Metastatic Liver Carcinoma in the Lung (tissue), 2 donors: ENCODE measurements around a stretch of chr1.

GRCh38 chr1:61444163-61444786, 280.7 kb downstream of the TM2D1 start:
- PRO-cap, 2 experiments = no peak in any of the 2 experiments

- PRO-cap, 2 experiments = no peak in any of the 2 experiments
Observed at GRCh38 chr1:61951549-61952856, 209.7 kb downstream of the PATJ start.

DNA sequence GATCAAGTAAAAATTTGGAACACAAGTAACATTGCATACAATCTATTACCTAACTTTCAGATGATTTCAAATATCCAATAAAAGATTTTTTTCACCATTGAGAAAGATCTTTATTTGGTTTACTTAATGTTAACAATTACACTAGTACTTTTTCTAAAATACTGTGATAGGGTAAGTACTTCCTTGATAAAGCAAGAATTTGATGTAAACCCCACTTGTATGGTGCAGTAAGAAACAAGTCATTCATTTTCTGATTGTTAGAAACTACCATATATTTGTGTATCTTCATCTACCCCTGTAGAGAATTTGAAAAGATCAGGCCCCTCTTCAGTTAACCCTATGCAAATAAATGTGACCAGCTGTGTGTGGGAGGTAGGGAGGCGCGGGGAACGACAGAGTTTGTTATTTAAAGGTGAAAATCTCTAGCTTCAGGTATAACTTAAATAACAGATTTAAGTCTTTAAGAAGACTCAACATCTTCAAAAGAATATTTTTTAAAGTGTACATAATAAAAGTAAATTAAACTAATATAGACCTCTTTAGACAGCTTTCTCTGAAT, 15.8 kb downstream of the ANGPTL3 start:
- PRO-cap, 2 experiments = no peak in any of the 2 experiments

DNA sequence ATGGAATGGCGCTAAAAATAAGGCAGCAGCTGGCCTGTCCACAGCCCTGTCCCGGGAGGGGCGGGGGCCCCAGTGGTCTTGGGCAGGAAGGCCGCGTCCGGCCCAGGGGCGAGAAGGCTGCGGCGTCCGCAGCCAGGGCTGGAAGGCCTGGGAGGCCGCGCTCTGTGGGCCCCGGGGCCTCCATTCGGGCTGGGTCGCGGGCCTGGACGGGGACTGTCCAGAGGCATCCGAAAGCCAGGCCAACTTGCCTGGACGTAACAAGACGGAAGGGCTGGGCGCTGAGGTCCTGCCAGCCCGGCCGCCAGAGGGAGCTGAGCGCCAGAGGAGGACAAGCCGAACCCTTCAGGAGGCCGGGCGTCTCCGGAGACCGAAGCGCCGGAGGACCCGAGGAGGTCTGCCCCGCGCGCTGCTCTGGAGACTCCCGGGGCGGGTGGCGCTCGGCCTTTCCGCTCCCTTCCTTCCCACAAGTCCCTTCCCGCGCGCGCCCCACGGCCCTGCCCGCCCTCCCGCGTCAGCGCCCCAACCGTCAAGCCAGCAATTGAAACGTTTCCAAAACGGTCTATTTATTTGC, 5.5 kb upstream of the FOXD3 start:
- PRO-cap, 2 experiments = peak in 1 of 2 experiments; most common minus-strand start position 463 of the sequence (in 1)

DNA sequence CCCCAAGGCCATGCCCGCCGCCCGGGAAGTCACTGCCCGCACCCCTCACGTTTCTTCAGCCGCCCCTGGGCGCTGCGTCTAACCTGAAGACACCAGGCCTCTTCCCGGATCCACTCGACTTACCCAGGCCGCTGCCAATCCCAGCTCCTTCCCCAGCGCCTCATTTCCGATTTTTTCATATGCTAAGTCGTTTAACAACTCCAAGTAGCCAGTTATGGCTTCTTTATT, 911 bp upstream of the FOXD3 start:
- PRO-cap, 2 experiments = no peak in any of the 2 experiments

DNA sequence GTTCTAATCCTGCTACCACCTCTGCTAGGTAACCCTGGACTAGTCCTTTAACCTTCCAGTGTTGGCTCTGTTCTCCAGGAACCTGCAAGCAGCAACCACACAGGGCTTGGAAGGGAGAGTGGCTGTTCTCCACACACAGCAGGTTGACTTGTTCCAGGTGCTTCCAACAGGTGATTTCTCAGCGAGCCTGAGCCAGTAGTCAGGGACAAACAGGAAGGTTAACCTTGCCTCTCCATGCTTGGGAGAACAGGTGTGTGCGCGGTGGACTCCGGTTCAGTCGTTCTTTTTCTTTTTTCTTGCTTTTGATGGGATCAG, 838 bp upstream of the CACHD1 start:
- PRO-cap, 2 experiments = no peak in any of the 2 experiments

DNA sequence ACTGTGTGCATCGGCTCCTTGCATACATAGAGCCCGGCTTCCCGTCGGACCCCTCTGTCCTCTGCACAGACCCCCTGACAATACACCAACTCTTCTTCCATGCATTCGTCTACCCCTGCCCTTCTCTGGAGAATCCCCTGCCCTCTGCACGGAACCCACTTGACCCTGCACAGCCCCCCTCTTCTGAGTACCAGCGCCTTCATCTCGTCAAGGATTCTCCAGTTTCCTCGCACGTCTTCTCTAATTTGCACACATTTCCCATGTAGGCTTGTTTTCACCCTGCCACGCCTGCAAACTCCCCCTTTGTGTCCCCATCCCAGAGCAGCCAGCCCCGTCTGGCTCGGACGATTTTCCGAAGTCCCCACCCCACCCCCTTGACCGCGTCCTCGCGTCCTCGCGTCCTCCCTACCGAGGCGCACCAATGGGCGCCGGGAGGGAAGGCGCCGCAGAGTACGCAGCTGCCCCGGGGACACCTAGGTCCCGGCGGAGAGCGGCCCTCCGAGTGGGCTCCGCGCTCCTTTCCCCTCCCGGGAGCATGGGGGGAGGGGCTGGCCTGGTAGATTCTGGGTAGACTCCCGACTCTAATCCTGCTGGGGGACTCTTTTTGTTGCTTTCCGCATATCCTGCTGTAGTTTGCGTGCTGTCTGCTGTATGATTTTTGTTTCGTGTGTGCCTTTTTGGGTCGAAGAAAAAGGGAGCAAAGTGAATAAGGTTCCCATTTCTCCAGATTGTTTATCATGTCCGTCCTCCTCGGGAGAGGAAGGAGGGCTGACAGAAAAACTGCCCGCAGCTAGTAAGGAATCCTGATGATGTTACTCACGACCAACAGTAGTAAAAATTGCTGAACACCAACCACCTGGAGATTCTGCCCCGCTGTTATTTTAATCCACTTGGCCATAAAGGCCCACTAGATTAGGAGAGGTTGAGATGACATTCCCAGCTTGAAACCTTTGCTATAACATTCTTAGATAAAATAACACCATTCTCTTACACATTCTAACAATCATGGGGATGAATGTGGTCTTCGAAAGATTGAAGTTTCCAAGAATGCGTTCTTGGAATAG, 1.4 kb downstream of the CACHD1 start:
- PRO-cap, 2 experiments = no peak in any of the 2 experiments

DNA sequence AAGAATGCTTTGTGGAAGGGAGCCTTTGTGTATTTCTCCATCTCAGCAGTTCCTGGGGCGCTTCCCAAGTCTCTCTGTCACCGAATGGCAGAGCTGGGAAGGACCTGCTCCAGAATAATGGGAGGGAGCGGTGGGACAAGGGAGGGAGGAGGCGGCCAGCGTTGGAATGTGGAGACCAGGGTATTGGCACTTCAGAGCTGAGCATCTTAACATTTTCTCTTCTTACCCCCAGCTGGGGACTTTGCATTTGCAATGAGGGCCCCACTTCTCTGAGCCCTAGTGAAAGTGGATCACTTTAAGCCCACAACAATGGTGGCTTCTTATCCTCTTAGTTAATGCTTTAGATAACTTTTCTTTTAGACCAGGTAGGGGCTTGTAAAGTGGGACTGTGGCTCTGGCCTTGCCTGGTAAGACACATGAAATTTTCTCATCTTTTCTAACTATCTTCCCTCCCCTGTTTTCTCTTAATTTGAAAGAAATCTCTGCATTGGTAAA, 24.0 kb downstream of the CACHD1 start:
- PRO-cap, 2 experiments = no peak in any of the 2 experiments

DNA sequence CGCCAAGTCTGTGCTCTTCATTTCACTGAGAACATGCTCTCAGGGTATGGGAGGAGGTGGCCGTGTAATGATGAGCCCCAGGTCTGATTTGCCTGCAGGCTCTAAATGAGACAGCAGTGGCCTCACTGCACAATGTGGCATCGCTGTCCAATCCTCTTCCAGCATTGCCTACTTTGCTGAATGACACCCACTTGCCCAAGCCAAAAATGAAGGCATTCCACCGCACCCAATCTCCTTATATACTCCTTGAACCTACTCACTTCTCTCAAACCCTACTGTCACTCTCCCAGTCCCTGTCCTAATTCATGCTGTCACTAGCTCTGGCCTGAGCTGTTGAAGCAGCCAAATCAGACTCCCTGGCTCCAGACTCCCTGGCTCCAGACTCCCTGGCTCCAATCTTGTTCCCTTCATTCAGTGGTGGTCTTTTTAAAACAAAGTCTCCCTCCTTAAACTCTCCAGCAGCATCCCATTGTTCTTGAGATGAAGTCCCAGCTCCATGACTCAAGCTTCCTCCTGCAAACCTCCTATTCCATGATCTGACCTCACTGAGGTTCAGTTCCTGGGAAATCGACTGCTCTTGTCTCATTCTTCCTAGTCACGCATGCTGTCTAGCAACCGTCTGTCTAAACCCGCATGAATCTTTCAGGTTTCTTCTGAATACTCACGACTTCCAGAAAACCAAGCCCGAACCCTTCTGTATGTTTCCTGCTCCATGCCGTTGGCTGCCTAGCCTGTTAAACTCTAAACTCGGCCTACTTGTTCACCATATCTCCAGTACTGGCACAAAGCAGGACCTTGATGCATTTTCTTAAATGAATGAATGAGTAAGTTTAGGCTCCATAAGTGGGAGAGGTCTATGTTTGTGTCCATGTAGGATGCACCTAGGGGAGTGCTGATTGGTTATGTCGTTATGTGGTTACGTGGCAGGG, 91.8 kb downstream of the RAVER2 start:
- PRO-cap, 2 experiments = no peak in any of the 2 experiments

GRCh38 chr1:64839494-64840054, 94.7 kb downstream of the RAVER2 start:
- PRO-cap, 2 experiments = no peak in any of the 2 experiments

DNA sequence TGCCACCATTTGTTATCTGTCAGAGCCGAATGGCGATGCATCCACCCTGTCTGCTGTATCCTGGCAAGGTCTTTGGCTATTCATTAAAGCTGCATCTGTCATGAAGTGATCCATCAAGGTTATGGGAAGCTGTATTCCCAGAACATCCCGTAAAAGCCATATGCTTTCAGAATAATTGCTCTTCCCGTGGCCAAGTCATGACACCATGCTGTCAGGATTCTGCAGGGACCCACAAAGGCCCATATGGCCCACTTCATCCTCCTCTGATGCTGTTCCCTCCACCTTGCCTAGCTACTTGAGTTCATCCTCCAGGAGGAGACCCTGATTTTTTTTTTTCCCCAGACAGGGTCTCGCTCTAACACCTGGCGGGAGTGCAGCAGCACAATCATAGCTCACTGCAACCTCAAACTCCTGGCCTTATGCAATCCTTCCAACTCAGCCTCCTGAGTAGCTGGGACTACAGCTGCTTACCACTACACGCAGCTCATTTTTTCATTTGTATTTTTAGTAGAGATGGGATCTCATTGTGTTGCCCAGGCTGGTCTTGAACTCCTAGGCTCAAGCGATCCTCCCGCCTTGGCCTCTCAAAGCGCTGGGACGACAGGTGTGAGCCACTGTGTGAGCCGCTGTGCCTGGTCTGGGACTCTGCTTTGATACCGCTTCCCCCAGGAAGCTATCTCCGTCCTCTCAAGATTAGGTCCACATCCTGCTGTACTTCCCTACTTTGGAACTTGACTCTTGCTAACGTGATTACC, 104.2 kb downstream of the RAVER2 start:
- PRO-cap, 2 experiments = no peak in any of the 2 experiments

DNA sequence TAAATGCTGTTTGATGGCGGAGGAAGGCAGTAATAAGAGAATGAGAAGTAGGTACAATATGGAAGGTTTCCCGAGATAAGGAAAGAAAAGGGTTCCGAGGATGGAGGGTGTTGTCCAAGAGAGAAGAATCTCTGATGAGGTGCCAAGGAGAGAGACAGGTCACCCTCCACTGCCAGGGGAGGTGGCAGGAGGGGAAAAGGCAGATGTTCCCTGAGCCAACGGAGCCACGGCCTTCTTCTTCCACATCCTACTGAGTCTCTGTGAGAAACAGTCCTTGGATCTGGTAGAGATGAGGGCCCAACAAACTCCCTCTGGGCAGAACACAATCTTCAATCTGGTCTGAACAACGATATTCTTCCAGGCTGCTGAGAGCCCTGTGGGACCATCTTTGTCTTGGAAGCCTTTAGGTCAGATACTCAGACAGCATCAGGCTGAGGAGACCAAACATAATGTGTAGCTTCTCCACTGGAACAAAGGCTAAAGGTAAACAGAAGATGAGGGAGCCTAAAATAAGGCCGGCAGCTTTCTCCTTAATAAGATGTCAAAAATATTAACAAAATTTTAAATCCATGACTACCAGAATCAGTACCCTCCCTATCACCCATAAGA, 90.2 kb downstream of the JAK1 start:
- PRO-cap, 2 experiments = no peak in any of the 2 experiments

DNA sequence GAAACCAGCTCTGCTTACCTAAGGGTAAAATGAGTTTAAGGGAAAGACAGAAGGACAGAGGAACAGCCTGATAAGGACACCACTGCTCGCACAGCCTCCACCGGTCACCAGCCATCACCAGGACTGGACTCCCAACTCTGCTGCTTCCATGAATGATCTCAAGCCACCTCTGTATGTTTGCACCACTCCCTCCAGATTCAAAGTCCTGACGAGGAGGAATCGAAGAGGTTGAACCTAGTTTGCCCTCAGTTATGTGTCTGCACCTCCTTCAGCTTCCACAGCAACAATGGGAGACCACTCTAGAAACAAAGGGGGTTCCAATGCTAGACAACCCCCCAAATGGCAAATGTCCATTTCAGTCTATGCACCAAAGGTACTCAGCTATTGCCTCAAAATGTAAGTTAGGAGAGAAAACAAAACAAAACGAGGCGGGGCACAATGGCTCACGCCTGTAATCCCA, 72.3 kb downstream of the JAK1 start:
- PRO-cap, 2 experiments = no peak in any of the 2 experiments

GRCh38 chr1:64919150-64919715, 47.1 kb downstream of the JAK1 start:
- PRO-cap, 2 experiments = no peak in any of the 2 experiments

GRCh38 chr1:64930974-64931571, 35.3 kb downstream of the JAK1 start:
- PRO-cap, 2 experiments = no peak in any of the 2 experiments

DNA sequence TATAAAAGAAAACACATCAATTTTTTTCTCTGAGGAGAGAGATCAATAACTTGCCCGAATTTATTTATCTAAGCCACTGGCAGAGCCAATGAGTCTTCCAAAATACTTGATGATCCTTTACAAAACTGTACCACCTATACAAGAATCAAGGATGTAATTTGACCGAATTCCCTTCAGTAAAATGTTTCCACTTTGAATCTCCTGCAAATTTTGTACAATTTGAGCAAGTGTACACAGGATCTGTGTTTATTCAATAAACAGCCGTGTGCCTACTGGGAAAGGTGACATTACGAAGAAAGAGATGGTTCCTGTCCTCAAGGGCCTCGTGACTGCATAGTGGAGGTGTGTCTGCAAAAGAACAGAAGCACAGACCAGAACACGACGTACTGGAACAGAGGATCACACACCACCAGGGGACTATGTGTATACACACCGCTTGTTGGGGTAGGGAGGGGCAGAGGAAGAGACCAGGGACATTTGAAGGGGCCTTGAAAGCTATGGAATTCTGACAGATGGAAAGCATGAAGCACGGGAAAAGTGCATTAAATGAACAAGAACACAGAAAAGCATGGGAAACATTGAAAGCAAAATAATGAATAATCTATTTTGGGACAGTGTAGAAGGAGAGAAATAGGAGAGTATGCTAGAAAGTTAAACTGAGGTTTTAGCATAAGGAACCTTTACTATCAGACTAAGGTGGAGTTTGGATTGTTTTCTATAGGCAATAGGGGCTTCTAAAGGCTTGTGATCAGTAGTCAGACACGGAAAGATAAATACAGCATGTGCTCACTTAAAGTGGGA, 11.2 kb downstream of the JAK1 start:
- PRO-cap, 2 experiments = no peak in any of the 2 experiments

GRCh38 chr1:65020894-65021615, 54.7 kb upstream of the JAK1 start:
- PRO-cap, 2 experiments = no peak in any of the 2 experiments

- PRO-cap, 2 experiments = no peak in any of the 2 experiments
Observed at GRCh38 chr1:65058099-65058649, 89.8 kb upstream of the AK4 start.

DNA sequence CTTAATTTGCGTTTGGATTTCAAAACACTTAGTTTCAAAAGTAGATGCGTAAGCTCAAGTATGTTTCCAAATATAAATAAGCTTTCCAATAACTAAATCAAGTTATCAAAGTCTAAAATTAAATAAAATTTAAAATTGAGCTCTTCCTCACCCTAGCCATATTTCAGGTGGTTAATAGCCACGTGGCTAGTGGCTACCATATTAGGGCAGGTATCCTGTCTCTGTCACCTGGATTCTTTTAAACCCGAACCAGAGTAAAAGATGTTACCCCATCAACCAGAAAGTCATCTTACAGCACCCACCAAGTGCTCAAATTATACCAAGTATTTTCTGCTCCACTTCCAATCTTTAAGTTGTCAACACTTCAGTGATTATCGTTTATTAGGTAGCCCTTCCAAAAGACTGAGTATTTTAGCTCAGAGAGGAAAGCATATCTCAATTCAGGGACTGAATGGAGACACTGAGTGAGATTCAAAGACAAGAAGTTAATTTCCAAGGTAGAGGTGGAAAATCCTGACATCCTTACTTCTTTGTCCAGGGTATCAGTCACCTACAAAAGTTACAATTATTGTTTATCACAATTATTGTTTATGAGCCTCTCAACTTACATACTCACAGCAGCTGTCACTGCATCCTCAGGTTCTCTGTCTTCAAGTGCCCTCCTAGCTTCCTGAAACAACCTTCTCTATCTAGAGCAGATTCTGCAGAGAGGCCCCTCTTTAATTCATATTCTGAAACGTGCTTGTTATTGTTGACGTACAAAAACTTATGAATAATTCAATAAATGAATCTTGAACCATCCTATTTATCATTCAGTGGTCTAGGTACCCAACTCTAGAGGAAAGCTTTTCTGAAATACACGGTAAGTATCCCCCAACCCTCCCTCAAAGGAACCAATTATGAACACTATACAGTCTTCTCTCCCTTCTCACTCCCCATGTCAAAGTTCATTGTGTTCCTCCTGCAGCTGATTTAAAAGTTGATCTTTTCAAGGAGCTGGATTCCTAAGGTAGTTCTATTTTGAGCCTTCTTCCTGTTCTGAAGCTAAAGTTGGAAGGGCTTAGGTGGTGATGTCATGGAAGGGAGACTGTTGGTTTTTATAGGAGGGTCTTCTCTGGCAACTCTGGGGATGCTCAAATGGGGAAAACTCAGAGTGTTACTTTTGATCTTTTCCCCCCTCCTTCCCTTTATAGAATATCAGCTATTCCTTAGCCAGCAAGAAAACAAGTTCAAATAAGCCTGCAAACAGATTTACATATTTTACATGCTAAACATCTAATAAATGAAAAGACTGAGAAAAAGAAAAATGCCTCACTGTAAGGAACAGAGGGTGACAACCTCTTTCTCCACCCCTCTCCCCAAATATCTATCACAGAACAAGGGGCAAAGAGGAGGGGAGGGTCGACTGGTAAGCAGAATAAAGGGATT, 83.4 kb upstream of the AK4 start:
- PRO-cap, 2 experiments = no peak in any of the 2 experiments

DNA sequence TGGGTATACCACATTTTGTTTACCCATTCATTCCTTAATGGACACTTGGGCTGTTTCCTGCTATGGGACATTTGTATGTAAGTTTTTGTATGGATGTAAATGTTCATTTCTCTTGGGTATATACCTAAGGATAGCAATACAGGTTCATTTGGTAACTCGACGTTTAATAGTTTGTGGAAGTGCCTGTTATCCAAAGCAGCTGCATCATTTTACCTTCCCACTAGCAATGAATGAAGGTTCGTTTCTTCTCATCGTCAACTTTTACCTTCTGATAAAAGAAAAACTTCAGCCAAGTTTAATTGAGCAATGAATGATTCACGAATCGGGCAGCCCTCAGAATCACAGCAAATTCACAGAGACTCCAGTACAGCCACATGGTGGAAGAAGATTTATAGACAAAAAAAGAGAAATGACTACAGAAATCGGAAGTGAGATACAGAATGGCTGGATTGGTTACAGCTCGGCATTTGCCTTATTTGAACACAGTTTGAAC, 15.0 kb downstream of the AK4 start:
- PRO-cap, 2 experiments = peak in 1 of 2 experiments; most common plus-strand start position 347 of the sequence (in 1); most common minus-strand start position 246 of the sequence (in 1)